Anterior vena cava (tissue), 1 donor: ENCODE measurements around a stretch of chr1.

GRCh38 chr1:26473353-26473961, 1.2 kb downstream of the HMGN2 start:
- PRO-cap: no peak

GRCh38 chr1:26555454-26556577, 26.3 kb downstream of the RPS6KA1 start:
- PRO-cap: no peak

DNA sequence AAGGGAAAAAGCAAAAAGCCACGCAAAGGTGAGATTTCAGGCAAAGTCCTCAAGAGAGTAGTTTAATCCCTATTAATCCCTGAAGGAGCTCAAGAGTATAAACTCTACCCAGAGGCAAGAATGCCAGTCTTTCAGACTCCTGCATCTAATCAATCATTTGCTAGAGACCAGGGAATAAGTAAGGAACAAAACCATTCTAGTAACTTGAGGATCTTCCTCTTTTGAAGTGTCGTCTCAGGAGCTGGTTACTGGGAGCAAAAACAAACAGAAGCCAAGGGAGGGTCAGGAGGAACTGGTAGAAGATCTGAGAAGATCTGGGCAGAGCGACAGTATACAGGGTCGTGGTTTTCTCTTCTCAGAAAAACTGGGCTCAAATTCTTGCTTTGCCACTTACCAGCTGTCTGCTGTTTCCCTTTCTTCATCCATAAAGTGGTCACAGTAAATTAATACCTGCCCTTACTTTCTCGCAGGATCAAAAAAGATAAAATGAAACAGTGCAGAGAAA, 69.3 kb downstream of the RPS6KA1 start:
- PRO-cap: no peak

DNA sequence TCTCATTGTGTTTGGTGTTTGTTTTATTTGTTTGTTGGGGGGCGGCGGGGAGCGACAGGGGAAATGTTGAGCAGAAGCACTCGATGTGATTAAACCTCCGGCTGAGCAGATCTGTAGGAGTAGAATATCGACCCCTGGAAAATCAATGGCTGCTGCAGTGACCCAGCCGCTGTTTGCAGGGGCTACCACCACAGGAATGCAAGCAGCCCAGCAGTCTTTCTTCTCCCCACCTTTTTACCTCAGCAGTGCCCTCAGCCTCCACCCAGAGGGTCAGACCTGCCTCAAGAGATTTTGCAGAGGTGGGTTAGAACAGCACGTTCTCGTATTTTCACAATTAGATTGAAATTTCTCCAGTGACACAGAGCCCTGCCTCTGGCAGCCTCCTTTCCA, 38.4 kb upstream of the PIGV start:
- PRO-cap: no peak

GRCh38 chr1:26831533-26832284, 5.2 kb downstream of the ZDHHC18 start:
- PRO-cap: no peak

DNA sequence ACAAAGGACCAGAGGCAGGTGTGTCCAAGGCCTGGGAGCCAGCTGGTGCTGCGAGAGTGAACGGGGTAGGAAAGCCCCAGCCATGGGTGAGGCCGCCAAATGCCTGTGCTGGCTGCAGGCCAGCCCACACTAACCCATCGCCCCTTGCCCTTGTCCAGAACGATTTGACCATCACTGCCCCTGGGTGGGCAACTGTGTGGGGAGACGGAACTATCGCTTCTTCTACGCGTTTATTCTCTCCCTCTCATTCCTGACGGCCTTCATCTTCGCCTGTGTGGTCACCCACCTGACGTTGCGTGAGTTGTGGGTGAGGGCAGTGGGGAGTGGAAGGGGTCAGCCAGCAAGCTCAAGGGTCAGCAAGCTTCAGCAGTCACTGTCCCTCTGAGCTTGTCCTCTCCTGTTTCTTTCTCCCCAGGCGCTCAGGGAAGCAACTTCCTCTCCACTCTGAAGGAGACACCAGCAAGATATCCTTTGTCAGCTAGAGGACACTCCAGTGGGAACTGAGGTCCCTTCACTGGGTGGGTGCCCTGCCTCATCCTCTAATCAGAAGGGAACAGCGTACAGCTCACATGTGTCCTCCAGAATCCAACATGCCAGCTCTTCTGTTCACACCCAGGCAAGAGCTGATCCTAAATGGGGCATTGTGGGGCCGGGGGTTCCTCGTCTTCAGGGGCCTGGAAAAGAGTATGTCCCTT, 12.7 kb upstream of the SFN start:
- PRO-cap: no peak

- PRO-cap: no peak
Observed at GRCh38 chr1:26854007-26854746, 8.8 kb upstream of the SFN start.

DNA sequence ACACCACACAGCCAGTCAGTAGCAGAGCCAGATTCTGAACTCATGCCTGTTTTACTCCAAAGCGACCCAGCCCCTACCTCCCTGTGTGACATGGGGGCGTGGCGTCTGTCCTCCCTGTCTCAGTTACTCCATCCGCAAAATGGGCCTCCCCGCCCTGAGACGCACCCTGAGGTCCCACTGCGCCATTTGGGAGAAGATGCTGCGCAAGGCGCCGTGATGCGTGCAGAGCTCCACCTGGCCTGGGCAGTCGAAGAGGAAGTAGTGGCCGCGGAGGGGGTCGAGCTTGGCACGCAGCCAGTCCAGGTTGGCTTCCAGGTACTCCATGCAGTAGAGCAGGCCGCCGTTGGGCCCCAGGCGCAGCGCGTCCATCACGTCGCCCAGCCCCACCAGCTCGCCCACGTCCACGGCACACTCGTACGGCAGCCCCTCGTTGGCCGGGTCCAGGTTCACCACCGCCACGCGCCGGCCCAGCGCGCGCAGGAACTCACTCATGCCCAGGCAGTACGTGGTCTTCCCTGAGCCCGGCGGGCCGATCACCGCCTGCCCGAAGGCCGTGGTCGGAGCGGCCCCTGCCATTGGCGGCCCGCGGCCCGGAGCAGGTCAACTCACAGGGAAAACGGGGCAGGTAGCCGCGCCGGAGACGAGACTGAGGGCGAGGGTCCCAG, 430 bp downstream of the GPN2 start:
- PRO-cap: no peak

DNA sequence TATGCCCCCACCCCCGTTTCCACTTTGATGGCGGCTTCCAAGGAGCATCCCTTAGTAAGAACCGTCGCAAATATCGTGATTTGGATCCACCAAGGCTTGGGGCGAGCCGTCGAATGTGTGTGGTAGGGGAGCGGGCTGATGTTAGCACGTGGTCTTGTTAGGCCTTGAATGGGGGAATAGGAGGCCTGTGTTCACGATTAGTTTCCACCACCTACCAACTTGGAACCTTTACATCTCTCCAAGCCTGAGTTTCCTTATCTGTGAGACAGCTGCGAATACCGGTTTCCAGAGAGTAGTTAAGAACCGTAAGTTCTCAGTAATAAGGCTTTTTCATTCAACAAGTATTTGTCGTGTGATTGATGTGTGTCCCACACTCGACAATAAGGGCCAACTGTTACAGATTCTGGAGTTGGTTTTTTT, 655 bp downstream of the NUDC start:
- PRO-cap: no peak

- PRO-cap: no peak
Observed at GRCh38 chr1:27057374-27057890, 44.8 kb upstream of the TENT5B start.

GRCh38 chr1:27109662-27110243, 45.2 kb downstream of the SLC9A1 start:
- PRO-cap: no peak

- PRO-cap: no peak
Observed at GRCh38 chr1:27142920-27143798, 11.8 kb downstream of the SLC9A1 start.

GRCh38 chr1:27153178-27153761, 1.7 kb downstream of the SLC9A1 start:
- PRO-cap: unidirectional peak, plus-strand start at chr1:27153609

GRCh38 chr1:27155666-27155939, 678 bp upstream of the SLC9A1 start:
- PRO-cap: no peak

- PRO-cap: no peak
Observed at GRCh38 chr1:27304756-27305451, 17.1 kb upstream of the TMEM222 start.

DNA sequence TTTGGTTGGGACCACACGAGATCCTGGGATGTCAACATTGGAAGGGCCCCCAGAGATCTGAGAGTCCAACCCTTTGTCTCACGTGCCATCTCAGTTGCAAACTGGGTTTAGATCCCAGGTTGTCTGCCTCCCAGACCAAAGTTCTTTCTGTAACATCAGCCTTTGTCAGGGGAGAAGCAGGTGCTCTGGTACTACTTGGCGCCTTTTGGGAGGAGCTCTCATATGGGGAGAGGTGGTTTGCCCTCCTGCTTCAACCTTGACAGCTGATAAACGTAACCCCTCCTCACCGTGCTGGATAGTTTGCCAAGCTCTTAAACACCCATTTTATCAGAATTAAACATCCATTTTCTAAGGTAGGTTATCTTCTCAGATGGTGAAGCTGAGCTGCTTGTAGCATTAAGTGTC, 844 bp downstream of the TMEM222 start:
- PRO-cap: no peak

DNA sequence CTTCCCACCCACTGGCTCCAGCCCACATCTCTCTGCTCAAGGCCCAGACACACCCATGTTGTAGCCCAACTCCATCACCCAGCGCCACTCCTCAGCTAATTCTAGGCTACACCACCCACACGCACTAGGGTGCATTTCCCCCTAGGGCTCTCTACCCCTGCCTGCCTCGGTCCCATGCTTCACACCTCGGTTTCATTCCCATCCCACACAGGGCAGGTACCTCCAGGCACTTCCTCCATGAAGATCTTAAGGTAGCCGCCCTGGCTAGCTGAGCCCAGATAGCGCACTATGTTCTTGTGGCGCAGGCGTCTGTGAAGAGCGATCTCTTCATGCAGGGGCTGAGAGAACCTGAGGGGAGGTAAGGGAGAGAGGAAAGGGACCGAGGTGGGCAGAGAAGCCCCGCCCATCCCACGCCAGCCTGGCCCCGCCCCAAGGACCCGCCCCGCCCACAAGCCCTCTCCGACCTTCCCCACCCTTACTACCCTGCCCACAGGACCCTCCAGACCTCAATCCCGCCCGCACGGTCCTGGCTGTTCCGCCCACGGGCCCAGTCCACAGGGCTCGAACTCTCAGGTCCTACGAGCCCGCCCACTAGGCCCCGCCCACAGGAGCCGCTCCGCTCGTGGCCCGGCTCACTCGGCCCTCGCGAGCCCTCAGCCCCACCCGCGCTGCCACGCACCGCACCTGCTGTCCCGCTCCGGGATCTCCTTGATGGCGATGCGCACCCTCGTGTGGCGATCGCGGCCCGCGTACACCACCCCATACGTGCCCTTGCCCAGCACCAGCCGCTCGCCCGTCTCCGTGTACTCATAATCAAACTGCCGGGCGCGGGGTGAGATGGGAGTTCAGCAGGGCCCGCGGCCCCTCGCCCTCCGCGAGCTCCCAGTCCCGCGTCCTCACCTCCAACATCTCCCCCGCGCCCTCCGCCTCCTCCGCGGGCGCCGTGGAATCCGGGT, 6.5 kb downstream of the MAP3K6 start:
- PRO-cap: no peak

DNA sequence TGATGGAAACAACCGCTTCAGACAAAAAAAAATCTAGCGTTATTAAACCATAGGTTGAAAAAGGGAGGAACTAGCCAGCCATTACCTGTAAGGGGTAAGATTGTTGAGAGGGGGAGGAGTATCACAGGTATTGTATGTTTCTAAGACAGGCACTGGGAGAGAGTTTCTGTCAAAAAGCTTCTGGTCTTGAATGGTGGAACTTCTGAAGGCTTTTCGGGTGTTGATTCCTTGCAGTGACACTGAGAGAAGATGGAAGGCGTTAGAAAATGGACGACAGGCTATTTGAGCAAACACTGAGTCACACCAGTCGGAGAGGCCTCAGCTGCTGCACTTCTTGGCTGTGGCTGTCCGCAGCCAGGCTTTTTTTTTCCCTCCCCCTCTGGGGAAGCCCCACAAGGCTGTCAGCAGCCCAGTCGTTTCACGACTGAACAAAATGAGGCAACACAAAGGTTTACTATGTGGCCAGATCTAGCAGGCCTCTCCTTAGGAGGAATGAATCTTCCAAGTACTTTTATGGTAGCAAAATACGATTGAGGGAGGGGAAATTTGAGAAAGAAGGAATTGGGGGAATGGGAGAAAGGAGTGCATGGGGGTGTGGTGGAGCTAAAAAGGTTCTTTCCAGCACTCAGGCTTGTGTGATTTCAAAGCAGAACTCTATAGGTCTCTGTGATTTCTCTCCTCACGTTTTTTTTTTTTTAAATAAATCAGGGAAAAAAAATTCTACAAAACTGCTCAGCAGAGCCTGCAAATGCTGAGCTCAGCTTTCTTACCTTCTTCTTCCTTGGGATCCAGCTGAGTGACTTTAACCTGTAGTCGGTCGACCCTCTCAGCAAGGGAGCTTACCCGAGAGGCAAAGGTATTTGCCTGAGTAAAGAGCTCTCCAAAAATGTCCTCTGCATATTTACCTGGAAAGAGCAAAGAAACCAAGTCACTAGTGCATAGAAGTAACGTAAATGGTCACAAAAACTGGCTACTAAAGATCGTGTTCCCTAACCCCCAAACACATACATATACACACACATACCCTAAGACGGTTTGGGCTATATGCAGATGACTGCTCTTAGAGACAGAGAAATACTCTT, 26.1 kb downstream of the GPR3 start:
- PRO-cap: no peak

DNA sequence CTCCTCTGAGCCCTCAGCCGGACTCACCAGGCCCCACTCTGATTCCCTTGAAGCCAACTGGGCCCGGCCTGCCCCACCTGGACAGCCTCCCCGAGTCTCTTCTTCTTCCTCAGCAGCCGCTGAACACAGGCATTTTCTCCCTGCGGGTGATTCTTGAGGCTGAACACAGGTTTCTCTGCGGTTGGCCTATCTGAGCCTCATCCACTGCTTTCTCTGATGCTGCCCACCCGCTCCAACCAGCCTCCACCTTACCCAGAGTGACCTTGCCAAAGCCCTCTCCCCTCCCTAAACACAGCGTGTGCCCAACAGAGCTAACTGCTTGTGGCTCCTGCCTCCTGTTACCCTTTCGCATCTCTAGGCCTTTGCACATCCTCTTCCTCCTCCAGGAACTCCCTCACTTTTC, 42.5 kb upstream of the WASF2 start:
- PRO-cap: no peak

DNA sequence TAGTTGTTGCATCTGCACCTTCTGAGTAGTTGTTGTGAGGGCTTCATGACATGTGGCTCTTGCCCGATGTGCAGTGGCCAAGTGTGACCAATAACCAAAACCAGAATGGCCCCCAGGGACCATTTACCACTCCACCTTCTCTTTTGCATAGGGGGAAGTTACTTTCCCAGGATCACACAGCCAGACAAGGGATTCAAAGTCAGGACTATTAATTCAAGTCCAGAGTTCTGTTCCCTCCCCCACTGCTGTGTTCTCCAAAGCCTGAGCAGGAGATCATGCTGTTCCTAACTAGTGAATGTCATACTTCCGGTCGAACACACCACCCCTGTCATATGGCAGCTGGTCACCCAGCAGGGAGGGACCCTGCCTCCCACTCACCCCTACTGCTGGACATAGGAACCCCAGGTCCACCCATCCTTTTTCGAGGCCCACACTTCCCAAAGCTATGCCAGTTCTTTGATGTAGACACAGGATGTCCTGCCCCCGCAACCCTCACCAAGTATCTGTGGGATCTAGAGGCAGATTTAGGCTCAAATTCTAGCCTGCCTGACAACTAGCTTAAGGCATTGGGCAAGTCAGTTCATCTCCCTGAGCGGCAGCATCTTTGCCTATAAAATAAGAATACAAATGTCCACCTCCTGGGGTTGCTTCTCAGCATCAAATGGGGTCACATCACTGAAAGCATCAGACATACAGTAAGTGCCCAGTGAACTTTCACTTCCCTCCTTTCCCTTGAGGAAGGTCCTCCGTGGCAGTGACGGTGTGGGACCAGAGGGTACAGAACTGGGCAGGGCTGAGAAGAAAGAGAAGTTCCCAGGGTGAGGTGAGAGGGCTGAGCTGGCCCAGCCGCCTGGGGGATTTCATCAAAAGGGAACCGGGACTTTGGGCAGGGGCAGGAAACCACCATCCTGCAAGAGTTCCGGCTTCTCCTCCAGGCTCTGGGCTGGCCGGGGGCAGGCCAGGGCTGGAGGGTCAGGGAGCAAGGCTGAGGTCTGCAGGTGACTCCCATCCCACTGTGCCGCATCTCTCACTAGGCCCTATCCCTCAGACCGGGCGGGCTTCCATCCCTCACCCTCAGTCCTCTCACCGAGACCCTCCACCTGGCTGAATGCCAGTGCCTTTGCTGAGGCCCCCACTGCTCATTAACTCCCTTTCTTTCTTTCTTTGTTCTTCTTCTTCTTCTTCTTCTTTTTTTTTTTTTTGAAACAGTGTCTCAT, 3.6 kb downstream of the FGR start:
- PRO-cap: no peak